ENCODE data around the gene RTCA.

- PRO-cap, result no peak
Measured at GRCh38 chr1:99664050-99664486, 18.2 kb downstream of the PALMD start.

DNA sequence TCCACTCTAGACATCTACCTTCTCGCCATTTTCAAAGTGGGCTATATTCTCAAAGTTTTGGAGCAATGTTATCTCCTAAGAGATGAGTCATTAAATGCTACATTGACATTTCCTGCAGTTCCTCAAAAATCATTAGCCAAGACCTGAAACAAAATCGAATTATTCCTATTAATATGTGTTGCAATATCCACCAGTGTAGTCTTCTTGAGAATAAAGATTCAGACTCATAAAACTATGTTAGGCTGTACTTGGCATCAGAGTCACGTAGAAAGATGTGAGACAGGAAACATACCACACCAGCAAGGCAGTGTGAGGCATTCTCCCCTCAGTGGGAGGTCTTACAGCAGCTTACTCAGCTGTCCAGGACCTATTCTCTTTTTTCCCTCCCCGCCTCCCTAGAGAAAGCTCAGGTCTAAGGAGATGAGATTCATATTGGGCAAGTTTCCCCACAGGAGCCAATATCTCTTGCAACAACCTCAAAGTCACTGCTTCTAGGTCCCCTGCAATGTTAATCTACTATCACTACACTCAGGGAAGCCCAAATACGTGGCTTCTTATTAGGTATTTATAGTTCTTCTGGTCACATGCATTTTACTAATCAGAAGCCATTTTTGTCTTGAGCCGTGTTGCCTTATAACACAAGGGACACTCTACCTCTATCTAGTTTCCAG is 38.6 kb downstream of the FRRS1 start:
- PRO-cap, result no peak

- PRO-cap, result bidirectional peak, plus-strand start at chr1:100266201, minus-strand start at chr1:100266116
Measured at GRCh38 chr1:100265917-100267308, at the start of gene RTCA. TSS of gene RTCA (plus strand) at chr1:100266216.

GRCh38 chr1:100350871-100351025 is 1.6 kb upstream of the CDC14A start:
- PRO-cap, result no peak

- PRO-cap, result no peak
Measured at GRCh38 chr1:100353838-100354541, 1.7 kb downstream of the CDC14A start.

GRCh38 chr1:100460973-100461680 is 76.8 kb upstream of the GPR88 start:
- PRO-cap, result unidirectional peak, plus-strand start at chr1:100461337

DNA sequence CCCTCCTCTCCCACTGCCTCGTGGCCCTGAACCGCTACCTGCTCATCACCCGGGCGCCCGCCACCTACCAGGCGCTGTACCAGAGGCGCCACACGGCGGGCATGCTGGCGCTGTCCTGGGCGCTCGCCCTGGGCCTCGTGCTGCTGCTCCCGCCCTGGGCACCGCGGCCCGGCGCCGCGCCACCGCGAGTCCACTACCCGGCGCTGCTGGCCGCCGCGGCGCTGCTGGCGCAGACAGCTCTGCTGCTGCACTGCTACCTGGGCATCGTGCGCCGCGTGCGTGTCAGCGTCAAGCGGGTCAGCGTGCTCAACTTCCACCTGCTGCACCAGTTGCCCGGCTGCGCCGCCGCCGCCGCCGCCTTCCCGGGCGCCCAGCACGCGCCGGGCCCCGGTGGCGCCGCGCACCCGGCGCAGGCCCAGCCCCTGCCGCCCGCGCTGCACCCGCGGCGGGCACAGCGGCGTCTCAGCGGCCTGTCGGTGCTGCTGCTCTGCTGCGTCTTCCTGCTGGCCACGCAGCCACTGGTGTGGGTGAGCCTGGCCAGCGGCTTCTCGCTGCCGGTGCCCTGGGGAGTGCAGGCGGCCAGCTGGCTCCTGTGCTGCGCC is 1.5 kb downstream of the GPR88 start:
- PRO-cap, result no peak

DNA sequence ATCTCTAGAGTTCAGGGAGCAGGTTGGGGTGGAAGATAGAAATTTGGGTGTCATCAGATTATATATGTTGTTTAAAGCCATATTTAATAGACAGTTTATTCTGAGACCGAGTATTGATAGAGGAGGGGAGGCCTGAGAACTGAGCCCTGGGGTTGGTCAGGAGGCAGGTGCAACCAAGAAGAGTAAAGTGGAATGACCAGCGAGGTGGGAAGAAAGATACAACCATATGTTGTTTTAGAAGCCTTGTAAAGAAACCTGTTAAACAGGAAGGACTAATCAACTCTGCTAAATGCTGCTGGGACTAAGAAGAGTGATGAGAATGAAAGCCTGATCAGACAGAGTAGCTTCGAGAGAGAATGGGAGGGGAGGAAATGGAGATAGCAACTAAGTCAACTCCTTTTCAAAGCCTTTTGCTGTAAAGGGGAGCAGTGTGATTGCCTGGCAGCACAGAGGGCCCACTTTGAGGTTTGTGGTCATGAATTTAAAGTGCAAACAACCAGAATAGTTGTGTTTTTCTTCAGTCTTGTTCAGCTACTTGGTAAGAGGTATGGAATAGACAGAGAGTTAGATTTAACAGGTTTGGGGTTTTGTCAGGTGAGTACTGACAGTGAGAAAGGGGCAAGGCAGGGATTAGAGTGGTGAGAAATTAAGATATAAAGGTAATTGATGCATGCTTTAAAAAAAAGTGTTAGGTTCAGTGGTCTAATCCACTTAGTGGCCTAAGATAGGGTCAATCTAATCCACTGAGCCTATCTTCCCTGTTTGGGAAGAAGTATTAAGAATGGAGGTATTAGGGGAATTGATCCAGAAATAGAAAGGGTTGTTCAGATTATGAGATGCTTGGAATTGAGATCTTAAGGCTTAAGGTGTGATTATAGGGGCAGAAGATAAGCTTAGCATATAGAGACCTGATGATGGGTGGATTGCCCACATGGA is 31.5 kb downstream of the SLC30A7 start:
- PRO-cap, result no peak

- PRO-cap, result no peak
Measured at GRCh38 chr1:107141332-107141752, 503 bp downstream of the NTNG1 start.

- PRO-cap, result no peak
Measured at GRCh38 chr1:107940936-107941562, 23.9 kb downstream of the VAV3 start.

DNA sequence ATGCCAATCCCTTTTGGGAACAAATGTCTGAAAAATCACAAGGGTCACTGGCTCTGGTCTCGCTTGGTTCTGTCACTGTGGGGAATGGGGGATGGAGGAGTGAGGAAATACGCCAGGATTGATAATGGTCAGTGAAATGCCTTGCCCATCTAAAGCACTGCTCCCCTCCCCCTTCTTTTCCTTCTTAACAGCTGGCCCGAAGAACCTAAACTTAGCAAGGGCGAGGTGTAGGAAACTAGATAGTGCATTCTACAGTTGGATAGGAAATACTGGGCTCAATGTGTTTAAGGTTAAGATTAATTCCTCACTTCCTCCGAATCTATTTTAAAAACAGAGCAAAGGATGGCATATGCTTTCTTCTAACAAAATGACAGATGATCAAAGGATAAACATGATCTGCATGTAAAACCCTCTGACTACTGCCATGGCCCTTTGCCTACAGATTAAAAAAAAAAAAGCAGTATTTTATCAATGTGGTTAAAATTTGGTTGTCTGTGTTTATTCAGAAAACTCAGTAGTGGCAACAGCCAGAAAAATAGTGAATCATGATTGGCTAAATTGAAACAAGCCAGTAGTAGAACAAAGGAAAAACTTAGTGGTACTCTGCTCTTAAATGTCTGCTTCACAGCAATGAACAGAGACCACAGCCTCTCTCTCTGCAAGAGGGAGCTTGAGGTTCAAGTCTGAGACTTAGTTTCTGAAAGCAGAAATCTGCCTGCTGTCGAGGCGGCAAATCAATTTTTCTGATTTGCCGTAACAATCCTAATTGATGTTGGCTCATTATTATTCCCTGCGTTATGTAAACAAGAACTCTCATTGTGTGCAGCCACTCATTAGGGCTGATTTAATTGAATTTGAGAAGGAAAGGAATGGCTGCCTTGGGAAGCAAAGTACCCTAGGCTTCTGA is 86.2 kb upstream of the VAV3 start:
- PRO-cap, result no peak

DNA sequence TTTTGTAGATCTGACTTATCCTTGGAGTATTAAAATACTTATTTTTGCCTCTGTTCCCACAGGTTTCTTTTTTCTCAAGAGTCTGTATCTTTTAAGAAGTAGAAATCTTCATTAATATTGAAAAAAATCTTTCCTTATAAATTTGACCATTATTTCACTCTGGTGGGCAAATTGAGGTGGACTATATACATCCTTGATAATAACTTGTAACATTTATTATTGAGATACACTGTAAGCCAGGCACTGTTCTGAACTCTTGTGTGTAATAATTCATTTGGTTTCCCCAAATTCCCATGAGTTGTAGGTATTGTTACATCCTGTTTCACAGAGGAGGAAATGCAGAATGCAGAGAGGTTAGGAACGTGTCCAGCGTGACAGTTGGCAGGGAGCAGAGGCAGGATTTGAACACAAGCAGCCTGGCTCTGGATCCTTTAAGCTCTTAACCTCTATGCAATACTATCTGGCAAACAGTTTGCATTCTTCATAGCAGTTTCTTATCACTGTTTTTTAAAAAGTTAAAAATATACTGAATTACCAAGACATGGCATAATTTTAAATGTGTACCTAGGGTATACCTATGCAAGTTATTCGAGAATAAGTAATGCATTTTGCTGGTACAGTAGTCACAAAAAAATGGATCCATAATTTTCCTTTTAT is 30.5 kb downstream of the EEIG2 start:
- PRO-cap, result no peak

GRCh38 chr1:108936809-108937395 is 26.4 kb downstream of the CLCC1 start:
- PRO-cap, result no peak

- PRO-cap, result no peak
Measured at GRCh38 chr1:109239862-109240172, 9.5 kb upstream of the CELSR2 start.

- PRO-cap, result no peak
Measured at GRCh38 chr1:109259595-109260512, 10.5 kb downstream of the CELSR2 start.

- PRO-cap, result no peak
Measured at GRCh38 chr1:109317284-109318092, 10.7 kb upstream of the MYBPHL start.

DNA sequence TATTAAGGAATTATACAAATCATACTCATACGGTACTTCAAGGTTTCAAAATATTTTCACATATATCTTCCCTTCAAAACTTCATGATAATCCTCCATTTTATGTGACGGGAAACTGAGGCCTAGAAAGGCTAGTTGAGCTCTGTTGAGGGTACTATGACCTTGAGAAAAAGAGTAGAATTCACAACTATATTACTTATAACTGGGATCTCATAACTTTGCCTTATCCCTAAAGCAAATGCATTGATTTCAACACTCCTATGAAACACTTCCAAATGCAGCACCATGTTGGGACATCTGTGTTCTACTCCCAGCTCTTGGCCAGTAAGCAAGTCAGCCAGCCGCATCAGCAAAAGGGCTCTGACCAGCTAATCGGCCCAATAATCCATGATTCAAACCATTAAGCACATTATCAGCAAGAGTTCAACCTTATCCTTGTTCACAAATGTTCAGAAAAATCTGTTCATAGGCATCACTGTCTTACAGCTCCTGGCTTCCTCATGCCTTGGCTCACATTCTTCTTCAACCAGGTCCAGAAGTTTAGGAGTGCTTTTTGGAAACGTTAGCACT is 8.5 kb downstream of the SORT1 start:
- PRO-cap, result no peak

DNA sequence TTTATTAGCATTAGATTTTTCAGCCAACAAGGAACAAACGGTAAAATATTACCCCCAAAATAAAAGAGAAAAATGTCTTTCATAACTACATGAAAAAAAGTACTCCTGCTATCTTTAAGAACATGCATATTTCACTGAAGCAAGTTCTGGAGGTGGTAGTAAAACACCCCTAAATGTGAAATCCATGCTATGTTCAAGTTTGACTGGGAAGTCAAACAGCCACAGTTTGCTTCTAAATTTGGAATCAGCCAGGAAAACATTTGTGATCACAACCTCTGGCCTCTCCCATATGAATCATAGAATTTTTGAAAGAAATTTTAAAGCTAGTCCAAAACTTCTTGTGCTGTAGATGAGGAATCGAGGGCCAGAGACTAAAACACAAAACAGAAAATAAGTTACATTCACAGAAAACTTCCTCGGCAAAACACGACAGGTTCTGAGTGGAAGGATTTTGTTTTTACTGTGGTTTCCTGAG is 6.6 kb downstream of the SORT1 start:
- PRO-cap, result bidirectional peak, plus-strand start at position 346 of the sequence, minus-strand start at position 205 of the sequence

GRCh38 chr1:109398408-109398711 is 642 bp upstream of the SORT1 start:
- PRO-cap, result no peak

GRCh38 chr1:109415100-109415637 is 11.1 kb downstream of the PSMA5 start:
- PRO-cap, result no peak

All from right common carotid artery plus branches (tissue), 1 donor.